ENCODE measurements around the gene DNTTIP2.

- PRO-cap = no peak
These were observed 589 bp upstream of the MTF2 start for GRCh38 chr1:93078435-93078952.

GRCh38 chr1:93330884-93331229 is 14.8 kb upstream of the DR1 start:
- PRO-cap = no peak

DNA sequence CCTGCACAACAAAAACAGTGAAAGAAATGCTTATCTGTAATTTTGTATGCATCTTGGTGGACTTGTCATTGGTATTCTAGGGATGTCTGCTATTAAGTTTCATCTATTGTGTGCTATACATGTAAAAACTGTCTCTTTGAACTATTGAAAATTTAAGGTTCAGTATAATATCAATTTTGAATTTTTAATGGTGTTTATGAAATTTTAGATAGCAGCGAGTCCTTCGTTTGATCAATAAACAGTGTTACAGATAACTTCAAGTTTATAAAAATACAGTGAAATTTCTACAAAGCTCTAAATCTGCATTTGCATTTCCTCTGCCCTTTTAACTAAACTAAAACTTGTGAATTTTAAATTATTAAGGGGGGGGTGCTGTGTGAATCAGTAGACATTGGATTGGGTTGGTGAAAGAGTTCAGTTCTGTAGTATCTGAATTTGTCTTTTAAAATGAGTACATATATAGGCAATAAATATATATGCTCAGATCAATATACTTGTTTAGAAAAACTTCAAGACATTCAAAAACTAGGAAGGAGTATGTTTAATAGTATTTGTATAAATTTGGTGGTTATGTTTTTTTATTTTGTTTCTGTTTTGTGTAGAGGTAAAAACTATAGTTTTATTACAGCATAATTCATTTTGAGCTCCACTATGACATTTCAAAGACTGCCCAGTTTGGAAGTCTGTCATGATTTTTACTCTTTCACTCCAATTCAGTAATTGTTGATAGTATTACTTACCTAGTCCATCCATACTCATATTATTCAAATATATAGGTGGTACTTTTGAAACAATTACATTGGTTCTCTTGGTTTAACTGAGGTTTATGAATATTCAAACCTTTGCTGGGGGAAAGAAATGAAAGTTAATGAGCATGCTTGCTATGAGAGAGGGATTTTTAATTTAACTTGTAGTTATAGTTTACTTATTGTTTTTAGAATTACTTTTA is 15.2 kb downstream of the DR1 start:
- PRO-cap = no peak

- PRO-cap = no peak
These were observed 81.0 kb downstream of the BCAR3 start for GRCh38 chr1:93600510-93601228.

GRCh38 chr1:93624038-93624402 is 57.6 kb downstream of the BCAR3 start:
- PRO-cap = no peak

- PRO-cap = no peak
These were observed 27.2 kb upstream of the BCAR3 start for GRCh38 chr1:93708603-93709546.

DNA sequence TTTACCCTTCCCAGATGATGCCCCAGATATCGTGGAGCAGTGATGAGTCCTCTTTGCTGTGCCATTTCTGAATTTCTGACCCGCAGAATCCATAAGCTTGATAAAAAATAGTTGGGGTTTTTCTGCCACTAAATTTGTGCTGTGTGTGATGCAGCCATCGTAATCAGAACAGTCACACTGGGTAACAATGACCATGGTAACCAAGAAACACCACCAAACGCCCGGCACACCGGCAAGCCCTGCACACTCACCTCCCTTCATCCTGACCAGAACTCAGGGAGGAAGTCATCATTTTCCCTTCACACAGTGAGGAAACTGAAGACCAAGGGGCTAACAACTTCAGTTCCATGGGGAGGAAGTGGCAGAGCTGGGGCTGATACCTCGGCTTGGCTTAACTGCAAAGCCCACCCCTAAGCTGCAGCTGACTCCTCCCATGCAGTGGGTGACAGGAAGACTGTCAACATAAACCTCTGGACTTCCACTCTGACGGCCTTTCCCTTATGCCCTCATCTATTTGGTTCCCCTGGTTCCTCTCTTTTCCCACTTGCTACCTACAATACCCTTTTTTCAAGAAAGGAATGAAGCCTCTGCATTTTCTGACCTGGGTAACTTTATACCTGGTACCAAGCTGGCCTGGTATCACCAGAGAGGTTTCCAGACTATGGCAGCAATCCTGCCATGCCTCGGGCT is 69.4 kb upstream of the BCAR3 start:
- PRO-cap = no peak

DNA sequence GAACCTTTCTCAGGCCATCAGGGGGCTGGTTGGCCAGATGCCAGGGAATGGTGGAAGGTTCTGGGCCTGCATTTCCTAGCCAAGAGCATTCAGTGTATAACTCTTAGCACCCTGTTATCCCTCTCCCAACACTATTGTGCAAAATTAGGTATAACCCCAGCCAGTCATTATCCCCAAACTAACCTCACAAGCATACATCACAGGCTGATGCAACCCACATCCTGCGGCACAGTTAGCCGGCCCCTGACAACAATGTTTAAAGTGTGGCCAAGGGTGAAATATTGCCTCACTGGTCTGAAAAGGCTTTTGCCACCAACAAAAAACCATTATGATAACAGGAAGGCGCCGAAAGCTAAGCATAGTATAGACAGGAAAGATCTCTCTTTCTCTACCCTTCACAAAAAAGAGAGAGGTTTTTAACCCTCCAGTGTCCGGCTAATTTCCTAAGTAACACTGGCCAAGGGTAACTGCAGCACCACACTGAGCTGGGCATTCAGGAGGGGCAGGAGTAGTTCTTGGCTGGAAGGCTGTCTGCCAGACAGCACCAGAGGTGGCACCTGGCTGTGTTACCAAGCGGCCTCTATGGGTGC is 77.4 kb upstream of the BCAR3 start:
- PRO-cap = no peak

DNA sequence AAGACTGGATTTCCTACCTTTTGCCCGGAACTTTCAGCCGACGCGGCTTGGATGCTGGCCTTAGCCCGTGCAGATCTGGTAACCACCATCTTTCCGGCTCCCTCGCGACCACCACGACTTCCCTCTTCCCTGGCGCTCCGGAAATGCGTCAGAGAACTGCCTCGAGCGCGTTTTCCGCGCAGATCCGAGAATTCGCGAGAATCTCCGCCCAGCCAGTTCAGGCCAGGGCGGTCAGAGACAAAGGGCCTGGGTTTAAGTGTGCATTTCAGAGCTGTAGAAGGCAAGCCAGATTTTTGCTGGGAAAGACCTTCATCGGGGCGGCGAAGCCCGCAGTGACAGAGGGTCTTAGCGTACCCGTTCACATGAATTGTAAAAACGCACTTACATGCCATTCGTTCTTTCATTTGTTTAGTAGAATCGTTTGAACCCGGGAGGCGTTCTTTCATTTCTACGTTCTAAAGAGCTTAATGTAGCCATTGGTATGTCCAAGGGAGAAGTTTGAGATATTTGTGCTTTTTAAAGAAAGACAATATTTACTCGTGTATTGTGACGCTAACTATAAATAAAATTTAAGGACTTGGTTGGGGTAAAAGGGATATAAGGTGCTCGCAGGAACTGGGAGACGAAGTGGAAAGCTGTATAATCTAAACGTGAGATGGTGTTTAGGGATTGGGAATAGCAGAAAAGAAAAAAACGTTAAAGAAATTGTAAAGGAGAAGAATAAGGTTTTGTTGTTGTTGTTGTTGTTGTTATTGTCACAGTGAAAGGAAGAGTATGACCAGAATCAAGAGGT is at the start of gene DNTTIP2:
Gene DNTTIP2 (minus strand): TSS at position 147 of the 793 bp plus-strand sequence.
- PRO-cap = bidirectional peak, plus-strand start at position 220 of the sequence, minus-strand start at position 115 of the sequence

- PRO-cap = unidirectional peak, minus-strand start at chr1:93904405
These were observed 5.1 kb downstream of the GCLM start for GRCh38 chr1:93904109-93904634.

GRCh38 chr1:94044188-94044816 is 76.6 kb downstream of the ABCA4 start:
- PRO-cap = no peak

- PRO-cap = no peak
These were observed 35.0 kb downstream of the ARHGAP29 start for GRCh38 chr1:94202331-94202858.

GRCh38 chr1:94209334-94209863 is 28.0 kb downstream of the ARHGAP29 start:
- PRO-cap = no peak

DNA sequence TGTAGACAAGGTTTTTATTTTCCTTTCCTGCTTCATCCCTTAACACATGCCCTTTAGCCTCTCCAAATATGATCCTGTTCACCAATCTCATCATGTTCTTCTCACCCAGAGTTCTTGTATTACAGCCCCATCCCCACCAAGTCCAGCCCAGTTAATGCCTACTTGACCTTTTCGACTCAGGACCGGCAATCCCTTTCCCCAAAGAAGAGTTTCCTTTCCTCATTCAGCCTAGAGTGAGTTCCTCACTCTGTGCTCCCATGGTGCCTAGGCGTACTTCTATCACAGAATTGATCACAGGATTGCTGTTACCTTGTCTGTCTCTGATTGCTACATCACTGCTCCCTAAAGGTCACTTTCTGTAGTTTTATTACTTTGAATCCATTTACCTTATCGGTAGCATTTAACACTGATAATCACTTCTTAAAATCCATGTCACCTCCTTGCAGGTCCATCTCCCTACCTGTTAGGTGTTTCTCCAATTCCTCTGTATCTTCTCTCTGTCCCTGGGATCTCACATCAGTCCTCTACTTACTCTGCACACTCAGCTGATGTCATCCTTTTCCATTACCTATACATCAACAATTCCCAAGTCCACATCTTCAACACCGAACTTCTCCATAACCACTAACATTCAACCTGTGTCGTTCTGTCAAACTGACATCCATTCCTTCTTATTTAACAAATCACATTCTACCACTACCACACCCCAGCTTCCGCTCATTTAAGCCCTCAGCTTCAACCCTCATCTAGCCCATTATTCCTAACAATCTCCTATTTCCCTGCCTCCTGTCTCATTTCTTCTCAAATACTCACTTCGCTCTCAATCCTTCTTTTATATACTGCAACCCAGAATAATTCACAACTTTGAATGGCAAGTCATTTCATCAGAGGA is 18.3 kb downstream of the ARHGAP29 start:
- PRO-cap = no peak

- PRO-cap = no peak
These were observed 58.5 kb upstream of the ARHGAP29 start for GRCh38 chr1:94295662-94296583.

DNA sequence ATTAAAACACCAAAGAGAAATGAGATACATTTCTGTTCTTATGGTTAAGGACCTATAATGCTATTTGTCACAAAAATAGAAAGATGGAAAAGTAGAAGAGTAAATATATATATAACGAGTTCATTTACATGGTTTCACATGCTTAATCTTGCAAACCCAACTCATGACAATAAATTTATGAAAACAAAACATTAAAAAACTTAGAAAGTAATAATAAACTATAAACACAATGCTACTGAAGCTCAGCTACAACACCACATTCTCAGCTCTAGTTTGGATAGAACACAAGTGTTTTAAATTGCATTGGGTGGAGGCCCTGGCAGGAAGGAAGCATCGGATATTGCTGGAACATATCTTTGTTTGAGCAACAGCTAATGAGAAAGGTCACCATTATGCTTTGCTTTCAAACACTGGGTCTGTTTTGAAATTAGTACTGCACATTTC is 61.3 kb upstream of the ARHGAP29 start:
- PRO-cap = no peak

- PRO-cap = no peak
These were observed 745 bp upstream of the F3 start for GRCh38 chr1:94542164-94542843.

DNA sequence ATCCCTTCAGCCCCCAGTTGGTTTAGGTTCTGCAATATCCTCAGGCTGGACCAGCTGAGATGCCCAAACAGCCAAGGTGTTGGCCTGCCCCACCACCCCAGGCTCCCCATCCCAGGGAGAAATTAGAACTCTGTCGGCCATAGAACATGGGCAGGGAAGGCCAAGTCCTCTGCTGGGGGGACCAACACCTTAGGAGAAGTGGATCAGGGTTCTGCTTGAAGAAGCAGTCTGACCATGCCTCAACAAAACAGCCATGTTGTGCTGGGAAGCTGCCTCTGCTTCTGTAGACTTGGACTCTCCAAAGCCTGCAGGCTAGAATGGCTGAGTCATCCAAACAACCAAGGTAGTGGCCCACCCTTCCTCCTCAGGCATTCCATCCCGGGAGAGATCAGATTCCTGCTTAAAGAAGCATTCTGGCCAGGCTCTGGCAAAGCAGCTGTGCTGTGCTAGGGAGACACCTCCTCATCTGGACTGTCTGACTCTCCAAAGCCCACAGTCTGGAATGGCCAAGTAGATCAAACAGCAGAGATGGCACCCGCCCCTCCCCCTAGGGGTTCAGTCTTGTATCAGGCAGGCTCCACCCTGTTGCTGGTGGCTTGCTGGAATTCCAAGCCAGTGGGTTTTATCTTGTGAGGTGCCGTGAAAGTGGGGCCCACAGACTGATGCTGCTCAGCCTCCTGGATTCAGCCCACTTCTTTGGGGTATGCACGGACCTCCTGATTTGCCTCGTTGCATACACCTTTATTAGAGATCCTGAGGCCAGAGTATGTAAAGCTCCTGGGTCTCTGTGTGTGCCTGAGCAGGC is 38.3 kb upstream of the F3 start:
- PRO-cap = no peak

DNA sequence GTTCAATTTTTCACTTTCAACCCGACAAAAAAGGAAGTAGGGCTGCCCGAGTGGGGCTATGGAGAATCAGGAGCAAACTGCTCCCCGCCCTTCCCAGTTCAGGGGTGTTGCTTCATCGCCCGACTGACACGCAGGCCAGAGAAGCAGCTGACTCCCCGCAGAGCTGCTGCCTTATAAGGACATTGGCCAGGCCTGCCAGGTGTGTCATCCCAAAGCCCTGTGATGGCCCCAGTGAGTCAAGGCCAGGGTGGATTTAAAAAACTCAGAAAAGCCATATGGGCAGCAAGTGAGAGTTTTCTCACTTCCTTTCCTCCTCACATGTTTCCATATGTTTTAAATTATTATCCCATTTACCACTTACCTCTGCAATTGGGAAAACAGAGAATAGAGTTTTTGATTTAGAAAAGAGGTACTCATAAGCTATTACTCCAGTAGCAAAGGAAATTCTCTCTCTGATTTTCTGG is 106.4 kb upstream of the SLC44A3 start:
- PRO-cap = unidirectional peak, minus-strand start at position 100 of the sequence

GRCh38 chr1:94754562-94754822 is 65.7 kb upstream of the SLC44A3 start:
- PRO-cap = no peak